OCI-LY7 (cell line): Measurements from ENCODE around the genes SPATA5L1, MYEF2 and FBN1.

DNA sequence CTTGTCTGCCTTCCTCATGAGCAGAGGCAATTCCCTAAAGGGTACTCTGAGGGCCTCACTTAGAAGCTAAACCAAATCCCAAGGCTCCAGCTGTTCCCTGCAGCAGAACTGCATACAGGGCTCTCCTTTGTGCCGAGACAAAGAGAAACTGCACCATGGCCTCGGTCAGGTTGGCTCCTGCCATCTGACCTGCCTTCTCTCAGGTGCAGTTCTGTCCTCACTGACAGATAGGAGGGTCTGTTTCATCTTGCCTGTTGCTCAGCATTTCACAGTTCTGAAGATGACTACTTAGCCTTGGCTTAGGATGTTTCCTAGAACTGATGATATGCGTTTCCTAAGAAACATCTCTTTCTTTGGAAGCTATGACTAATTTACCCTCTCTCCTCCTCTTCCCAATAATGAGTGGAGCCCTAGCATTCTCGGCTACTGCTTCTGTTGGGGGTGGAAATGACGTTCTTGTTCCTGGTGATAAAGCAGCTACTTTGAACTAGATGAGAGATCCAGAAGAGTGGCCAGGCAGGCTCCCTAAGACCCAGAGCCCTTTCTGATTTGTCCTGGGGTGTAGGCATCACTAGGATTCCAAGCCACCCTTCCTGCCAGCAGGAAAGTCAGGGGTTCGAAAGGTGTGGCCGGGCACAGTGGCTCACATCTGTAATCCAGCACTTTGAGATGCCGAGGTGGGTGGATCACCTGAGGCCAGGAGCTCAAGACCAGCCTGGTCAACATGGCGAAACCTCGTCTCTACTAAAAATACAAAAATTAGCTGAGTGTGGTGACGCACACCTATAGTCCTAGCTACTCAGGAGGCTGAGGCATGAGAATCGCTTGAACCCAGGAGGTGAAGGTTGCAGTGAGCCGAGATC lies 27.3 kb downstream of the DUOX1 start:
- PRO-cap, result no peak
- RAMPAGE, long total RNA, result no peak

DNA sequence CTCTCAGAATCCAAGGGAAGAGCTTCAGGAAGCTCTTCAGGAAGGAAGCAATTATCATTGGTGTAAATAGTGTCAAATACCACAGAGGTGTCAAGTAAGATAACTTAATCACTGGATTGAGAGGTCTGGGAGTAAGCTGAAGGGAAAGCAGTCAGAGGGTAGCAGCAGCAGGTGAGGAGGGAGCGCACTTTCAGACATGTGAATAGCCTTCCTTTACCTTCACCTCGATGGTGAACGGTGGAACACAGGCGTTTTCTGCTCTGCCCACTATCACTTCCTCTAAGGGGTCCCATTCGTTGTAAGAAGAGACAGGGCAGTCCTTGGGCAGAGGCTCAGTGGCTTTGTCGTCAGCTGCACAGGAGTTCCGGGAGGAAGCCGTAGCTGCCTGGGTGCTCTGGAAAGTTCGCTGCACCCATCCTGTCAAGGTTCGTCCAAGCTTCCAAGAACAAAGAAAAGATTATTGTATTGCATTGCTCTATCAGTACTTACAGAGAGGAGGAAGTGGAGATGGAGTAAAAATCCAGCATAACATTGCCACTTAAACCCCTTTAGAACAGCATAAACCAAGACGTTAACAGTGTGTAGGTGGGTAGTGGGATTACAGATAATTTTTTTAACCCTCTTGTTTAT lies 1.8 kb downstream of the GATM start:
- PRO-cap, result no peak
- RAMPAGE, long total RNA, result no peak

- PRO-cap, result bidirectional peak, plus-strand start at chr15:45402423, minus-strand start at chr15:45402199; bidirectional peak, plus-strand start at chr15:45403043, minus-strand start at chr15:45402824
- RAMPAGE, long total RNA, result no peak
Observed at GRCh38 chr15:45402046-45403123, at the start of gene SPATA5L1. Gene SPATA5L1 (plus strand): TSS chr15:45402336.

DNA sequence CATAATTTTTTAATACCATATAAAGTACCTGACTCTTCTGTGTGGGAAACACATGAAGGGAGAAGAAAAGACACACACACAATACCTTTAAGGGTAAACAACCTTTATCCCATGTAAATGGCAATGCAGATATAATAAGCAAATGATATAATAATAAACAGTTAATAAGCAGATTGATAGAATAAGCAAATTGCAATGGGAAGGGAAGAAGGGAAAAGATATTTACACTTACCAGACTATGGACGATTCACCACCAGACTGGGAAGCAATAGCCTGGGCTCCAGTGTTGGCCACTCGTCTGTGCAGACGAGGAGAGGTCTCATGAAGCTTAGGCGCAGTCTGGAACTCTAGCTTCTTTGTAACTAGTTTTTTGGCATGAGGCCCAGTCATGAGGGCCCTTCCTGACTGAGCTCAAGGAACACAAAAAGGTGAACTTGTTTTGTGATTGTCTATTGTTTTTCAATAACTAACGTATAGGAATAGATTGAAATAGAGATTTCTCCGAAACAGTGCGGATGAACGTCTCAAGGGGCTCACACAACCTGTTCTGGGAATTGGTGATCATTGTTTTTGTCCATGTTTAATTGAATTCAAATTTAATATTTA lies 11.2 kb downstream of the C15orf48 start:
- PRO-cap, result no peak
- RAMPAGE, long total RNA, result no peak

GRCh38 chr15:45455182-45455510 lies 24.7 kb downstream of the C15orf48 start:
- PRO-cap, result no peak
- RAMPAGE, long total RNA, result no peak

DNA sequence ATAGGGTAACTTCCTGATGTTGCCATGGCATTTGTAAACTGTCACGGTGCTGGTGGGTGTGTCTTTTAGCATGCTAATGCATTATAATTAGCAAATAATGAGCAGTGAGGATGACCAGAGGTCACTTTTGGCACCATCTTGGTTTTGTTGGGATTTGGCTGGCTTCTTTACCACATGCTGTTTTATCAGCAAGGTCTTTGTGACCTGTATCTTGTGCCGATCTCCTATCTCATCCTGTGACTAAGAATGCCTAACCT lies 3.3 kb upstream of the BLOC1S6 start:
- PRO-cap, result no peak
- RAMPAGE, long total RNA, result no peak

DNA sequence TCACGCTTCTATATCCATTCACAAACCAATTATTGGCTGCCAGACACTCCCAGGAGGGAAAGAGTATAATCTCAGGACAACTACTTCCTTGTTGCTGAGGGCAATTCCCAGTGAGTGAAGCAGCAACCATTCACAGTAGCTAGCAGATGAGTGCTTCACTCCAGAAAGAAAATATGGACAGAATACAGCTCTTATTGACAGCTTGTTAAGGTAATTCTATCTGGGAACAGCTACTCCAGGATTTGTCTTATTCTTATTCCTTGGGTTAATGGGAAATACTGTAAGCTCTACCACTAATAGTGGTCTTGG lies 891.6 kb downstream of the SQOR start:
- PRO-cap, result no peak
- RAMPAGE, long total RNA, result no peak

GRCh38 chr15:46969878-46970286 lies 747.4 kb upstream of the SEMA6D start:
- PRO-cap, result no peak
- RAMPAGE, long total RNA, result no peak

DNA sequence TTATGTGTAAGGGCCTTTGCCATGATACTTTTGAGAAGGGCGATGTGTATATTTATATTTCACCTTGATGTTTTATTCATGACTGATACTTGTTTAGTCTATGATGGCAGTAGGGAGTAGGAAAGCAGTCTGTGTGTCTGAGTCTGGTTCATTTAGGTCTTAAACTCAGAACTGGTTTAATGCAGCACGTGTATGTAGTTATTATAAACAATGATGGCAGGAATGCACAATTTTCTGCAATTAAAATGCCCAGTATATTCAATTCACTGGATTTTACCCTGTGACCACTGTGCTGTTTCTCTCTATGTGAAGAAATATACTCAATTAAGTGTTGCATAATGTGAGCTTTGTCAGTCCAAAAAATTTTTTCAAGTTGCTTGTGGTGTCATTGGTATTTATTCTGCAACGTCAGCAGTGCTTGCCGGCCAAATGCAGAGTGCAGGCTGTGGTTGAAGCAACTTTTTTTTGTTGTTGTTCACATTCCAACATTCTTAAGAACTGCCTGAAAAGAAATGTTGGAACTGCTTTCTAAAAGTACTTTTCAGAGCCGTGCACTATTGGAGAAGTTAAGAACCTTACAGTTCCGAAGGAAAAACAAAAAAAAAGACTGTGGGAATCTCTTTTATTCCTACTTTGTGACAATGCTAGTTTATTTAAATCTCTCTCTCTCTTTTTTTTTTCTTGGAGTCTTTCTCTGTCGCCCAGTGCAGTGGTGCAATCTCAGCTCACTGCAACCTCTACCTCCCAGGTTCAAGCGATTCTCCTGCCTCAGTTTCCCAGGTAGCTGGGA lies 423.5 kb upstream of the SEMA6D start:
- PRO-cap, result no peak
- RAMPAGE, long total RNA, result no peak

- PRO-cap, result no peak
- RAMPAGE, long total RNA, result no peak
Observed at GRCh38 chr15:47299874-47300564, 417.3 kb upstream of the SEMA6D start.

DNA sequence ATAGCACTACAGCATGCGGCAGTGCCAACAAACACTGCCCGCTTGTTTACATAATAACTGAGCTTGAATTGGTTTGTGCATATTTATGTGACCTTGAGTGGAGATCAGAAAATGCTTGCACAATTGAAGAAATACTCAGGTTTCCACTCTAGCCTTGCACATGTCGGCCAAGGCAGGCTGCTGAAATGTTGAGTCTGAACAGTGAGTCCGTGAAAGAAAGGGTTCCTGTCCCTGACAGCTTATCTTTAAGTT lies 385.2 kb upstream of the SEMA6D start:
- PRO-cap, result no peak
- RAMPAGE, long total RNA, result no peak

- PRO-cap, result no peak
- RAMPAGE, long total RNA, result no peak
Observed at GRCh38 chr15:47722252-47722511, 4.9 kb downstream of the SEMA6D start.

DNA sequence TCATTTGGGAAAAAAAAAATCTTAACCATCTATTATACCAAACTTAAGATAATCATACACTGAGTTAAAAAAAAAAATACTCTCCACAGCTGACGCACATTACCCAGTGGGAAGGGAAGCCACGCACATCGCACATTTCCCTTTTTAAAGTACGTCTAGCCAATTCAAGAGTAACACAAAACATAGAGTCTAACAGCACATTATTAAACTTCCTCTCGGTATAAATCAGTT lies 851 bp downstream of the MYEF2 start:
- PRO-cap, result no peak
- RAMPAGE, long total RNA, result no peak

DNA sequence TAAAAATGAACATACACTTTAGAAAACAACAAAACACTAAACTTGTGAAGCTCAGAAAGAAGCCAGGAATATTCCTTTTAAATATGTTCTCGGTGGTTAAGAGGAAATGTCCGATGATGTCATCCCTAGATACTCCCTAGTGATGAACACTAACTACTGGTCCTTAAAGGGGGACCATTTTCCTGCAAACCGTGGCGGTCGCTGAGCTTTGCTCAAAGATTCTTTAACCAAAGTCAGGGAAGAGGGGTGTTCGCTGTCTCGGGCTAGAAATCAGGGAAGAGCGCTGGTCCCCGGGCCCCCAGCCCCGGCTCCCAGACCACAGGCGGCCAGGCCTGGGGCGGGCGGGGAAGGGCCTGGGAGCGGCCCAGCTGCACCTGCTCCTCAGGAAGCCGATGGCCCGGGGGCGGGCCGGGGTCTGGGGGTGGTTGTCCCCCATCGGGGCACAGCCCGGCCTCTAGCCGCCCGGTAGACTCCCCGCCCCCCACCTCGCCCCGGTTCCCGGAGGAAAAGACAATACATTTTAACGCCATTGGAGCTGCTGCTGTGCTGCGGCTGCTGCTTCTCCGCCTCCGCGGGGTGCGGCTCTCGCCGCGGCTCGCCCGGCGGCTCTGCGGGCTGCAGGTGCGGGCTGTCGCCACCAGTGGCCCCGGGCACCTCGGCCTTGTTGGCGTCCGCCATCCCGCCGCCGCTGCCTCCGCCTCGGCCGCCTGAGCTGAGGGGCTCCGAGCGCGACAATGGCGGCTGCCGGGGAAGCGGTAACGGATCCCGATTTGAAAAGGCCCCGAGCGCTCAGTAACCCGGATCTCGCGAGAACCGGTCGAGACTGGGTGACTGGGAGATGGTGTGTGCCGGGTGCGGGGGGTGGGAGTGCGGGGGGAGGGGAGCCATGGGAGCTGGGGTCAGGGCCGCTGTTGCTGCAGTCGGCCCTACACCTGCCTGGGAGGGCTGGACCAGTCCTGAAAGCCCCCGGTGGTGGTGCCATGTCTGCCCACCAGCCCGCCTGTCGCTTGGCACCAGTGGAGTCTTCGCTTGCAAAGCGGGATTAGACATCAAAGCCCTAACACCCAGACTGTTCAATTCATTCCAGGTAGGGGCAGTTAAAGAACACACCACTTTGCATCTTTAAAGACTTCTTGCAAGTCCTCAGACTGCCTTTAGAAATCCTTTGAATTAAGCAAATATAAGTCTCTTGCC lies at the start of gene MYEF2:
Gene MYEF2, minus strand, starts transcription at position 736 of the 1,194 bp plus-strand sequence.
- PRO-cap, result bidirectional peak, plus-strand start at position 887 of the sequence, minus-strand start at position 736 of the sequence
- RAMPAGE, long total RNA, result no peak

GRCh38 chr15:48339489-48340611 lies 8.6 kb downstream of the DUT start:
- PRO-cap, result no peak
- RAMPAGE, long total RNA, result no peak

DNA sequence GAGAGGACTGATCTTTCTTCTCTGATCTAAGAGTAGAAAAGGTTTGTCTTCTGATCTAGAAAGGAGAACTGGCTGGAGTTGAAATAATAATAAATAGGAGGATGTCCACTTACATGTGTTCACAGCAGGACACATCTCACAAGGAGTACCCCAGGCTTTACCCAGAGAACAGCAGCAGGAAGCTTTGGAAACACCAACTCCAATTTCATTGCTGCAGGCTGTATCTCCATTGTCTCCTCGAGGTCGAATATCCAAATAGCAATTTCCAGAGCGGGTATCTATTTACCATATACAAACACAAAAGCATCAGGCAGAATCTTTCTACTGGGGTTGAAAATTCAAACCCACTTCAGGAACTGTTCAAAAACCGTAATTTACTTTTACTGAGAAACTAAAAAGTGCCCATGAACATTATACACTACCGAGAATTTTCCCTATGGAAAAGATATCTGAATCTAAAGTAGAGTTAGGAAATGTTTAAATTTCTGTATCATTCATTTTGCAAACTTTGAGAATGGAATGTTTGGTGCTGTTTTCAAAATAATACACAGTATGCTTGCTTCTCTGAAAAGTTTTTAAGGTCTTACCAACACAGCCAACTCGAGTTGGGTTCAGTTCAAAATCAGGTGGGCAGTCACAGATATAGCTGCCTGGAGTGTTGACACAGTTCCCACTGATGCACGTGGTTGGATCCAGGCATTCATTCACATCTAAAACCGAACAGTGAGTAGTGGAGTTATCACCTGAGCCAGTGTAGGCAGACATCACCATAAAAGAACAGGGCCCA lies 136.8 kb downstream of the DUT start:
- PRO-cap, result no peak
- RAMPAGE, long total RNA, result no peak

DNA sequence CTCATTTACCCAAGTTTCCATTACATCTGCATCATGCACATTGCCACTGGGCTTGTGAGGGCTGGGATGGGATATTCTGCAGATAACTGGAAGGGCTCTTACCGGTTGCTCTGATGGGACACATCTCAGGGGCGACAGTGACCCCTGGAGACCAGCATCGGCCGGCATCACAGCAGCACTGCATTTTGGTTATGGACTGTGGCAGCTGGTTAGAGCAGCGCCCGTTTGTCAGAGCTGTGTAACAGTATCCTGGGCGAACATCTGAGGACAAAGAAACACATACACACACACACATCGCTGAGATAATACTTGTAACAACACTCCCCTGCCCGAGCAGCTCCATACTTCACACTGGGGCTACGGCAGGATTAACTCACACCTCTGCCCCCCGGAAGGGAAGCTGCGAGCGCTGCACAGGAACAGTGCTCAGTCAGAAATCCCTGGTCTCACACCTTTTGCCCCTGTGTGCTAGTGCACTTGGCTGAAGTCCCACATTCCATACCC lies 124.9 kb downstream of the FBN1 start:
- PRO-cap, result no peak
- RAMPAGE, long total RNA, result no peak

- PRO-cap, result no peak
- RAMPAGE, long total RNA, result no peak
Observed at GRCh38 chr15:48559271-48559578, 86.3 kb downstream of the FBN1 start.

GRCh38 chr15:48599886-48600390 lies 45.6 kb downstream of the FBN1 start:
- PRO-cap, result no peak
- RAMPAGE, long total RNA, result no peak

- PRO-cap, result bidirectional peak, plus-strand start at chr15:48645879, minus-strand start at chr15:48645709
- RAMPAGE, long total RNA, result no peak
Observed at GRCh38 chr15:48645587-48646398, at the start of gene FBN1. Gene FBN1 (minus strand): TSS chr15:48645709.